Measurements from ENCODE around the gene COG1.

- PRO-cap, 2 experiments = no peak in any of the 2 experiments
Observed at GRCh38 chr17:72530000-72530922, 409.4 kb downstream of the SOX9 start.

DNA sequence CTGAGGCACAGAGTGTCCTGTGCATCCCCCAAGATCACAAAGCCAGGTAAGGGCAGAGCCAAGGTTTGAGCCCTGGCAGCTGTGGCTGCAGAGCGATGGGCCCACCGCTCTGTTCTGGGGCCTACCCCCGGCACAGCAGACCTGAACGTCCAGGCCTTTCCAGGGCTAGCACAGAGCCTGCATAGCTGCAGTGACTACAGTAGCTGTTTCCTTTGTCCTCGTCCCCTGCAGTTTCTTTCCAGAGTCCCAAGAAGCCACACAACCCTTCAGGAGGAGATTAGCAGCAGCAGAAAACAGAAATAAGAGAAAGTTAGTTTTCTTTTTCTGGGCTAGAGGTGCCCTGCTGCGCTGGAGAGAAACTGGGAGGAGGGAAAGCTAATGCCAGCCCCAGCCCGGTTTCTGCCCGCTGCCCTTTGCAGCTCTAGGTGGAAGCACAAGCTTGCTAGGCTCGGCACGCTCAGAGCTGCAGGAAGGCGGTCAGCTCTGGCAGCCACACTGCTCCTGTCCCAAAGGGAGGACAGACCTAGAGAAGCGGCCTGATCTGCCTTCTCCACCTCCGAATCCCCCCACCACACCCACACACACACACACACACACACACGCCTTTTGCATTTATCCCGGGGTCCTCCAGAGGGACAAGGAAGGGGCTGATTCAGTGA, 417.9 kb downstream of the SOX9 start:
- PRO-cap, 2 experiments = no peak in any of the 2 experiments

GRCh38 chr17:72588191-72588744, 467.4 kb downstream of the SOX9 start:
- PRO-cap, 2 experiments = no peak in any of the 2 experiments

DNA sequence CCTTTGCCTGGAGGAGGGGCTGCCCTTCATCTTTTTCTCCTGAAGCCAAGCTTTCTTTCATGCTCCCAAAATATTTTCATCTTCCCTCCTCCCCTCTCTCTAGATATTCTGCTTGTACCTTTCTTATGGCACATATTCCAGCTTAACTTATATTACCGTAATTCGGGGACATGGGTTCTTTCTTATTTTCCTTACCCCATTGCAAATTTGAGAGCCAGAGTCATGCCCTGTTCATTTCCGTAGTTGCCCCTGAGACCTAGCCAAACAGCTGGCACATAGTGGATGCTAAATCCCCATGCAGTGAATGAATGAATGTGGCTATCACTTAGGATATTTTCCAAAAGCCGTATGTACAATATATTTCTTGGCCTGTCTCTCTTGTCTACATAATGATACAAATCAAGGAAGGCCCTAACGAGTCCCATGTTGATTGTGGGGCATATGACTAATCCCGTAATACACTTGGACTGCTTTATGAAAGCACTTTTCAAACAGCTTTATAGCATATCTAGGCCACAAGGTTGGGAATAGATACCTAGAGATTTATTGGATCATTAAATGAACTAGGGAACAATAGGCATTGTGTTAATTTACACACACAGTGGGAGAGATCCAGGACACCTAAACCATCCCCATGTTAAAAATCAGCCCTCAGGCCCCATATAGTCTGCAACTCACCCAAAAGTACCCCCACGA, 478.1 kb downstream of the SLC39A11 start:
- PRO-cap, 2 experiments = no peak in any of the 2 experiments

DNA sequence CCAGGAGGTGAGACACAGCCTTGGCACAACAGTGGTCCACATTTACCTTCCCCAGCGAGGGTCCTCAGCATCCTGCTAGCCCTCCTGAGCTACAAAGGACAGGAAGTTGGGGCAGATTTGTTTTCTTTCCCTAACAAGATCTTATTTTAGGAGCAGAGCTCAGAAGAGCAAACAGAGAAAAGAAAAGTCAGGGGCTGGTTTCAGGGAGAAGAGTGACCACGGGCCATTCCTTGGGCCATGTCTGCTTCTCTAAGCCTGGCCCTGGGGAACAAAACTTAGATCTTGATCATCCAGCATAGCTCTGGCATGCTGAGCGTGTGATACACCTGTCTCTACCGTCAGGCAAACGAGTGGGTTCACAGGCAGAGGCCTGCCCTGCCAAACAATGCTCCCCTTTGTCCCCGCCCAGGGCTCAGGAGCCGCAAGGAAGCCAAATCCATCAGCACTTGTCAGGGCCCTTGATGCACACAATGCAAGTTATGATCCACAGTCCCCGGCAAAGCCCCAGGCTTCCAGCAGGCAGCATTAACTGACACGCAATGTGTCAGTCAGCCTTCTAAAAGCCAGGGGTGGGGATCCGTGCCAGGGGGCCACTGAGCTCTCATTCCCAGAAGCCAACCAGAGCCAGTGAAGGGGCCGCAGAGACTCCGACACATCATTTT, 461.1 kb downstream of the SLC39A11 start:
- PRO-cap, 2 experiments = no peak in any of the 2 experiments

DNA sequence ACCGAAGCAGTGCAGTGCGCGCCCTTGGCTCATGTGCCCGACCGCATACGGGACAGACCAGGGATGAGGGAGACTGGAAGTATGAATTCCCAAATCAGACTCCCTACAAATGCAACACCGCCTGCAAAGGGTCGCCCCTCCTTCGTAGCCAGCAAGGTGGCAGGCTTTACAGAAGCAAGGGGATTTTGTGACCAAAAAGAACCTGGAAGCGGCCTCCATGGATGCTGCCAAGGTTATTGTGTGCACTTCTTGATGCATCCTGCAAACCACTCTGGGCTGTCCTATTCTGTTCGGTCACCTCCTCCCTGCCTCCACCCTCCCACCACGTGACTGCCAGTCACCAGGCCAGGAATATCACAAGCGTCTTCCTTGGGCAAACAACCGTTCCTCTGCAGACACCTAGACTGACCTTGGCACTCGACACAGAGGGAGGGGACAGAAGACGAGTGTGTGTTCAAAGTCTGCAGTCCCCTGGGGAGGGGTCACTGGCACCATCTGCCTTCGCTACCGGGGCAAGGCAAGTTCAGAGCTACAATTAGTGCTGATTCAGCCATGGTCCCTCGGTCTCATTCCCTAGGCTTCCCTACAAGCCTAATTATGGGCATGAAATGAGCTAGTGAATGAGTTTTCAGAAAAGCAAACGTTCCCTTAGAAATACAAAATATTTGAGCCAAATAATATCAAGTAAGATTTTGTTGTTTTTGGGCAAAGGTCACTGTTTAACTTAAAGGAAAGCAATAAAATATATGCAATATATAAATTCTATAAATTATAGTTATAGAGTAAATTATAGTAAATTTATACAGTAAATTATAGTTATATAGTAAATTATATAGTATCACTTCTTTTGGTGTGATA, 460.2 kb downstream of the SLC39A11 start:
- PRO-cap, 2 experiments = no peak in any of the 2 experiments

GRCh38 chr17:72719362-72720701, 372.7 kb downstream of the SLC39A11 start:
- PRO-cap, 2 experiments = no peak in any of the 2 experiments

- PRO-cap, 2 experiments = no peak in any of the 2 experiments
Observed at GRCh38 chr17:72805030-72805714, 287.3 kb downstream of the SLC39A11 start.

DNA sequence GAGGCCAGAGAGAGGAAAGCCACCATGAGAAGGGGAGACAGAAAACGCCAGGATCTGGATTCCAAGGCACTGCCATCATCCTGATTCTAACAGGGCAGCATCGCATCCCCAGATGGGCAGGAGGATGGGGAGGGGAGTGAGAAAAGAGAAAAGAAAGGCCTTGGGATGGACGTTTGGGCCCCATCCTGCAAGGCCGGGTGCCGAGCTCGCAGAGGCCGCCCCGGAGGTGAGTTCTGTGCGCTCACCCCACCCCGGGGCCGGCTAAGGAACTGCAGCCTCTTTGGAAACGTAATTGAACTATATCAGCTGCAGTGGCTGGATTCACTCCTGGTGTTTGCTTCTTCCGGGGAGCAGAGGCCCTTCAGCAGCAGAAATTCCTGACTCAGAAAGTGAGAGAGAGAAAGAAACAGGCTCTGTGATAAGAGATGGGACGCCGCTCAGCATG, 8.6 kb upstream of the SSTR2 start:
- PRO-cap, 2 experiments = no peak in any of the 2 experiments

- PRO-cap, 2 experiments = peak in 1 of 2 experiments; most common minus-strand start chr17:73166819 (in 1)
Observed at GRCh38 chr17:73166692-73167585, 2.1 kb downstream of the SSTR2 start.

GRCh38 chr17:73191260-73191513, 1.7 kb upstream of the COG1 start:
- PRO-cap, 2 experiments = no peak in any of the 2 experiments

DNA sequence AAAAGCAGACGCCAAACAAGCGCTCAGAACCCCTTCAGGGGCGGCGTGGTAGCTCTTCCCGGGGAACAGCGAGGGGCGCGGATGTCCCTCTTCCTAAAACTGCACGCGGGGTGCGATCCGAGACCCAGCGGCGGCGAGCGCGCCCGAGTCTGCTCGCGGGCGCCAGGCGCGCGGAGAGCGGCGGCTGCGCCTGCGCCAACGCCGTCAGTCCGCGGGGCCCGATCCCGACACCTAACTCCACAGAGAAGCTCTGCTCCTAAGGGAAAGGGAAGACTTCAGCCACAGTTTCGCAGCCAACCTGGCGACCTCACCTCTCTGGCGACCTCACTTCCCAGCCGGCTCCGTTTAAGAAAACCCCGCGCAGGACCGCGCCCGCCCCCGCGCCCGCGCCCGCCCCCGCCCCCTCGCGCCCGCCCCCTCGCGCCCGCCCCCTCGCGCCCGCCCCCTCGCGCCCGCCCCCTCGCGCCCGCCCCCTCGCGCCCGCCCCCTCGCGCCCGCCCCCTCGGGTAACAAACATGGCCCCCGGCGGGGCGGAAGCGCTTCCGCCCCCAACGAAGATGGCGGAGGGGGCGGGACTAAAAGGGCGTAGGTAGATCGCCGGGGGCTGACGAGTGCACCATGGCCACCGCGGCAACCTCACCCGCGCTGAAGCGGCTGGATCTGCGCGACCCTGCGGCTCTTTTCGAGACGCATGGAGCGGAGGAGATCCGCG, at the start of gene COG1:
Gene COG1 (plus strand): TSS at position 604 of the 712 bp plus-strand sequence.
- PRO-cap, 2 experiments = peak in 2 of 2 experiments; most common plus-strand start position 204 of the sequence (in 1); most common minus-strand start position 347 of the sequence (in 2)

DNA sequence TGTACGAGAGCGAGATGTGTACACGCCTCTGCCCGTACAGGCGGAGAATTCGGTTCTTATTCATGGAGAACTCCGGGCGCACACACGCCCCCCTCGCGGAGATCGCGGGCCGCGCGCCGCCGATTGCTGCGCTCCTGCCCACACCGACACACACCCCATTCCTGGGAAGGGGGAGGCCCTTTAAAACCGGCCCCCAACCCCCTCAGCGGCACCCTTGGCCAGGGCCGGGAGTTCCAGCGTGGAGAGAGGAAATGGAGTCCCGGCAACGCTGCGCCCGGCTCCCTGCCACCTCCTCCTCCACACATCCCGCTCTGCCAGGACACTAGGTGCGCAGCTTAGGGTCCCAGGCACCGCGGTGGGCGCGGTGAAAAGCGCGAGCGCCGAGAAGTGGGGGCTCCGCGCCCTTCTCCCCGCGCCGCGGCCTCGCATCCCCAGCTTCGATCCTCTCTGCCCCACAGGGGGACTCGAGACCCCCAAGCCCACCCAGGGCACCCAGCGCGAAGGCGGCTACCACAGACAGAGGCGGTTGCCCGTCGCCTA, 379 bp downstream of the CDC42EP4 start:
- PRO-cap, 2 experiments = peak in 1 of 2 experiments; most common plus-strand start position 300 of the sequence (in 1); most common minus-strand start position 313 of the sequence (in 1)

- PRO-cap, 2 experiments = no peak in any of the 2 experiments
Observed at GRCh38 chr17:73336804-73337426, 25.1 kb upstream of the CDC42EP4 start.

DNA sequence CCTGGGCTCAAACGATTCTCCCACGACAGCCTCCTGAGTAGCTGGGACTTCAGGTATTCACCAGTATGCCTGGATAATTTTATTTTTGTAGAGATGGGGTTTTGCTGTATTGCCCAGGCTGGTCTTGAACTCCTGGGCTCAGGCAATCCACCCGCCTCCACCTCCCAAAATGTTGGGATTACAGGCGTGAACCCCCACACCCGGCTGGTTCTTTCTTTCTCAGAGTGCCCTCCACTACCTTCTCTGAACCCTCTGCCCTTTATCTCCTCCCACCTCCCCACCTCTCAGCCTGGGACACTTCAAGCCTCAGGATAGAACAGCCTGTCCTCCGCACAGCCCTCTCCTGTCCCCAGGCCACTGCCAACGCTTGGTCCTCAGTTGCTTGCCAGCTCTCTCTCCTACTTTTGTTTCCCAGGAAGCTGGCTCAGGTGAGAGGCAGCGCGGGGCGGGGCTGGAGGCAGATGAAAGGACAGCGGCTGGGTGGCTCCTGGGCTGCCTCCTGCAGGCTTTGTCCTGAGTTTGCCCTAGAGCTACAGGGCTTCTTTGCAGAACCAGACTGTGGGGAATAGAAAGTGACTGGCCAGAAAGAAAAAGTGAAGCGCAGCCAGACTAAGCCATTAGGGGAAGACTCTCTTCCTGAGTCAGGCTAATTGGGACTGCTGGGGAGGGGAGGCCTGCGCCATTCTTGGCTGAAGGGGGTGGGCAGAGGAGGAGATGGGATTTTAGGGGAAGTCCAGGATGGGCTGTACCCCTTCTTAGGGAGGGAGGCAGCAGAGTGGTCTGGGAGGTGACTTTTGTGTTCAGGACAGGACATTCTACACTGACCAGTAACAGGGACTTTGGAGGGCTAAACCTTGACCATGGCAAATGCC, 48.2 kb upstream of the CDC42EP4 start:
- PRO-cap, 2 experiments = no peak in any of the 2 experiments

GRCh38 chr17:73401801-73402345, 90.1 kb upstream of the CDC42EP4 start:
- PRO-cap, 2 experiments = no peak in any of the 2 experiments

- PRO-cap, 2 experiments = no peak in any of the 2 experiments
Observed at GRCh38 chr17:73749874-73750280, 105.6 kb upstream of the SDK2 start.

GRCh38 chr17:73771395-73771816, 127.2 kb upstream of the SDK2 start:
- PRO-cap, 2 experiments = no peak in any of the 2 experiments

- PRO-cap, 2 experiments = no peak in any of the 2 experiments
Observed at GRCh38 chr17:73954969-73955506, 248.4 kb upstream of the RPL38 start.

DNA sequence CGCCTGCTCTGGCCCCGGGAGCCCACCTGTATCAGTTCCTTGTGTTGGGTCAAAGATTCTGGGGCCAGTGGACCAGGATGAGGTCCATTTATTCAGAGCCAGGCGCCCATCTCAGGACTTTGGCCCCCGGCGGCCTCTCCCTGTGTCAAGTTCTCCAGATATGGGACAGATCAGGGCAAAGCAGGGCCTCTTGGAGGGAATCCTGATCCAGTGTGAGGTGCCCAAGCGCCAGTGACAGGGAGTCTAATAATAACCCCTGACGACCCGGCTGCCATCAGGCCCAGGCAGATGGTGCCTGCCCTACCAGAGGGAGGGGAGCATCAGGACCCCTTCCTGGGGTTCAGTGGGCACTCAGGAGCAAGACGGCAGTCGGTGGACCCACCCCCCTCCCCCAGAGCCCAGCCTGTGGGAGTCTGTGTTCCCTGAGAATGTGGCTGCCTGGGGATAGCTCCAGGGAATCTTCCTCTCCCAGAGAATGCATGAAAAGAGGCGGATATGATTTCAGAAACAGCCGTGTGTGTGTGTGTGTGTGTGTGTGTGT, 1.4 kb downstream of the TTYH2 start:
- PRO-cap, 2 experiments = no peak in any of the 2 experiments